ENCODE measurements around the genes STK4, SEMG2 and DBNDD2.

DNA sequence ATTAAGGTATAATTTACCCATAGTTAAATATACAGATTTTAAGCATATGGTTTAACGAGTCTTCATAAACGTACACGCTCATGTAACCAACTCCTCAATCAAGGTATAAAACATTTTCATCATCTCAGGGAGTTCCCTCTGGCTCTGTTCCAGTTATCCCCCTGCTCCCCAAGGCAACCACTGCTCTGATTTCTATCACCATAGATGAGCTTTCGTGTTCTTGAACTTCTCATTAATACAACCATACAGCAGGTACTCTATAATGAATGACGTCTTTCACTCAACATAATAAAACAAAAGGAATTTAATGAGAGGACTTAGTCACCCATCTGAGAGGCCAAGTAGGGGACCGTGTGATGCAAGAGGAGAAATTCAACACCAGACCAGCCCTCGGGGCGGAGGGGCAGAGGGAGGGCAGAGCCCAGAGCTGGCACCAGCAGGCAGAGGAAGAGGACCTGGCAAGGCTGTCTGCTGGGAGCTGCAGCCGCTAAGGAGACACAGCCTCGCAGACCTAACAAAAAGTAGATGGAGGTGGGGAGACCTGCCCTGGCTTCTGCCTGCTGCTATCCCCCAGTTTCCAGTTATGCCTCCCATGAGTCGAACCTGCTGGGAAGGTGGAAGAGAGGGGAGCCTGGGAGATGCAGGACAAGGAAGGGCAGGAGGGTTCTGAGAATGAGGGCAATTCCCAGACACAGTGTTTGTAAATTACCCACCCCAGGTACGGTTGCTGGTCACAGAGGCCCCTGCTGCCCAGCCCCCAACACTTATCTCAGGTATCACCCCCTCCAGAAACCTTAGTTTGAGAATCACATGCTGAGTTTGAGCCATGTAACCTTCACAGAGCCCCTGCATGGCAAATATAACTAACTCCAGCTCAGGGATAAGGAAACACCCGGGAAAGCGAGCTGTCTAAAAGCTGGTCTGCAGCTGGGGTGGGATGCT, 13.8 kb downstream of the CCN5 start:
- RRBS, result no CpG with 5 or more reads among the region's 14 CpGs

DNA sequence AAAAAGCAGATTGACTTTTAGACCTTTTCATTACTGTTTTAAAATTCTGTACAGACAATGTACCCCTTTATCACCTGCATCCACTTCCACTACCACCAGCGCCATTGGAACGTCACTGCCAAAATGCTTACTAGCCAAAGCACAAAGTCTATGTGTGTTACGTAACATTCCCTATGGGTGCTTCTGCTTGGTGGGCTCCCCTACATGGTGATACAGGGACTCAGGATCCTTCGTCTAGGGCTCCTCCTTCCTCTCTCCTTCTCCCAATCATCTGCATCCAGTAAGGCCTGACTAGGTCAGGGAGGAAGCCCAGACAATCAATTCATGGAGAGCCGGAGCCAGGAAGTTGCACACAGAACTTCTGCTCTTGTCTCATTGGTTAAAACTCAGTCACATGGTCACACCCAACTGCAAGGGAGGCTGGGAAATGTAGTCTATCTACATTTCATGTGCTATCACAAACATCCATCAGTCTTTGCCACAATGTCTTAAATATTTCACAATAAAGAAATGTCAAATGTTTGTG, 9.5 kb upstream of the KCNK15 start:
- RRBS, result no CpG with 5 or more reads among the region's 5 CpGs

GRCh38 chr20:44942244-44943474, 17.5 kb downstream of the TOMM34 start:
- RRBS, result no CpG with 5 or more reads among the region's 7 CpGs

GRCh38 chr20:44966163-44967261, at the start of gene STK4:
Gene STK4, plus strand, starts transcription at chr20:44966512.
- RRBS, result 1% methylated on average over 31 of the region's 65 CpGs

GRCh38 chr20:44983432-44983662, 17.0 kb downstream of the STK4 start:
- RRBS, result no CpG with 5 or more reads among the region's 2 CpGs

- RRBS, result no CpG with 5 or more reads among the region's 7 CpGs
Measured at GRCh38 chr20:45000239-45000551, 33.9 kb downstream of the STK4 start.

GRCh38 chr20:45088912-45089196, 12.1 kb downstream of the KCNS1 start:
- RRBS, result no CpG with 5 or more reads among the region's 2 CpGs

DNA sequence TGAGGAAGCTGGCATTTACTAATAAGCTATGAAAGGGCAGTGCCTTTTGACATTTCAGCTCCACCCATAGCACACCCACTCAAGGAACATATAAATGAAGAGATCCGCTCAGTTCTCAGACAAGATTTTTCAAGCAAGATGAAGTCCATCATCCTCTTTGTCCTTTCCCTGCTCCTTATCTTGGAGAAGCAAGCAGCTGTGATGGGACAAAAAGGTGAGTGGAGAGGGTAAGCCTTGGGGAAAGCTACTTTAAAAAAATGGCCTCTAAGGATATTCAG, at the start of gene SEMG2:
SEMG2 (plus strand) TSS at position 122 of the 278 bp plus-strand sequence.
- RRBS, result no CpG with 5 or more reads among the region's 1 CpG

GRCh38 chr20:45230563-45231056, 9.4 kb downstream of the SEMG2 start:
- RRBS, result no CpG with 5 or more reads among the region's 11 CpGs

DNA sequence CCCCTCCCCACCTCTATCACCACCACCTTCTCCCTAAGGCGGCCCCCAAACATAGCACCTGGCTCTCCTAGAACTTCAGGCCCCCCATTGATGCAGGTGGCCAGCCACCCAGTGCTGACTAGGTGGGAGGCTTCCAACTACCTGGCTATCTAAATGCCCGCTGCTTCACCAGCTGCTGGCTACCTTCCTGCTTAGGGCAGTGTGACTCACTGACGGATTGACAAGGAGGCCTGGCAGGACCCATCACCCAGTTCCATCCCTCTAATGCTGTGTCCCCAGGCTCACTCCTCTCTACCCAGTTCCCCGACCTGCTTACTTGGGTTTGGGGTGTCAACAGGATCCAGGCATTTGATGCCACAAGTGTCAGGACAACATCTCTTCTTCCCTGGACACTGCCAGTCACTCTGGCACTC, 1.1 kb downstream of the SLPI start:
- RRBS, result no CpG with 5 or more reads among the region's 4 CpGs

DNA sequence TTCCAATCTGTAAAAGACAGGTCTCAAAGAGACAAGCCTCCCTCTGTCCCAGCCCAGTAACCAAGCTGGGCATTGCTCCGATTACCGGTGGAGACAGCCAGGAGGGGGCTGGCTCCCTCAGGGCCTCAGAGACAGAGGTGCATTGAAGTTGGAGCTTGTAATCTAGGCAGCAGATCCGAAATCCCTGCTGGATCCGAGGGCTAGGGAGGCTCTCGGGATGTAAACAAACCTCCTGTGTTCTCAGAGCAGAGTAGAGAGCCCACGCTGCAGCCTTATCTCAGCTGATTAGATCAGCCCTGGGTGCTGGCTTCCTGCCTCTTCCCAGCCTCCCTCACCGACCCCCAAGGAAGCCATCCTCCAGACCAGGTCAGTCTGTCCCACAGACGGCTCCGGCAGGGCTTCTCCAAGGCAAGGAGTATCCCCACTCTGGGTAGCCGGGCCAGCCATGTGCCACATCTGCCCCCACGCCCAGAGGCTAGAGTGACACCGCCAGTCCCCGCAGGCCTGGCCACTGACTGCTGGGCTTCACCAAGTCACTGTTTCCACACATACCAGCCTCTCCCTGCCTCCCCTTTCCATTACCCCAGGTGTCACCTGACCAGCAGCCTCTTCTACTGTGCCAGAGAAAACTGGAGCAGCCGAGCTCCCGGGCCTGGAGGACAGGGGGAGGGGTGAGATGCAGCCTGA, 6.2 kb downstream of the SDC4 start:
- RRBS, result no CpG with 5 or more reads among the region's 15 CpGs

GRCh38 chr20:45347372-45348261, 607 bp downstream of the SDC4 start:
- RRBS, result 1% methylated on average over 20 of the region's 39 CpGs

- RRBS, result no CpG with 5 or more reads among the region's 8 CpGs
Measured at GRCh38 chr20:45361786-45362371, 1.1 kb upstream of the SYS1 start.

- RRBS, result no CpG with 5 or more reads among the region's 10 CpGs
Measured at GRCh38 chr20:45407726-45408434, at the start of gene DBNDD2. Gene DBNDD2, plus strand, starts transcription at chr20:45408289.

- RRBS, result no CpG with 5 or more reads among the region's 3 CpGs
Measured at GRCh38 chr20:45426504-45426997, 10.6 kb downstream of the PIGT start.

DNA sequence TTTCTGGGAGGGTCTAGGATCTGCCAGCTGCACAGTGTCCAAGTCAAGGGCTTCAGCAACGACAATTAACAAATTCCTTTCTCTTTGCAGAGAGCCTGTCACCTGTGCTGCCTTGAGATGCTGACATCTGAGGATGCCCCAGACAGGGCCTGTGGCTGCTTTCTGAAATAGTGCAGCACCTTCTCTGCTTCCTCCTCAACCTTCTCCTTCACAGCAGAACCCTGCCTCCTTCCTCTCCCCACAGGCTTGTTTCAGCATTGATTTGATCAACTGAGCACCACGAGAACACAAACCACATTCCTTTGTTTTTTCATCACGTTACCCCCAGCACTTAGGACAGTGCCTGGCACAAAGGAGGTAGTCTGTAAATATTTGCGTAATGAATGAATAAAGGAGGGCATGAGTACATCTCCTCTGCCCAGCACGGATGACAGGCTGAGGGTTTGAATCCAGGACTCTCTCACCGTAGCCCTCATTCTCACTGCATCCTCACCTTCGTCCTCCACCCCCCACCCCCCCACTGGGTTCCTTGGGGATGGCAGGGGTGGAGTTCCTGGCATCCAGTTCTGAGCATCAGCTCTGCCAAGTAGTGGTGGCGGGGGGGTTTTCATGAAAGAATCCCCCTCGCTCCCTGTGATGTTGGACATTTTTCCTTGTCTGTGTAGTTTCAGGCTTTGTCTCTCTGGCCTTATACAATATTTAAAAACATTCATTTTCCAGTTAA, 21.2 kb upstream of the WFDC2 start:
- RRBS, result no CpG with 5 or more reads among the region's 9 CpGs

DNA sequence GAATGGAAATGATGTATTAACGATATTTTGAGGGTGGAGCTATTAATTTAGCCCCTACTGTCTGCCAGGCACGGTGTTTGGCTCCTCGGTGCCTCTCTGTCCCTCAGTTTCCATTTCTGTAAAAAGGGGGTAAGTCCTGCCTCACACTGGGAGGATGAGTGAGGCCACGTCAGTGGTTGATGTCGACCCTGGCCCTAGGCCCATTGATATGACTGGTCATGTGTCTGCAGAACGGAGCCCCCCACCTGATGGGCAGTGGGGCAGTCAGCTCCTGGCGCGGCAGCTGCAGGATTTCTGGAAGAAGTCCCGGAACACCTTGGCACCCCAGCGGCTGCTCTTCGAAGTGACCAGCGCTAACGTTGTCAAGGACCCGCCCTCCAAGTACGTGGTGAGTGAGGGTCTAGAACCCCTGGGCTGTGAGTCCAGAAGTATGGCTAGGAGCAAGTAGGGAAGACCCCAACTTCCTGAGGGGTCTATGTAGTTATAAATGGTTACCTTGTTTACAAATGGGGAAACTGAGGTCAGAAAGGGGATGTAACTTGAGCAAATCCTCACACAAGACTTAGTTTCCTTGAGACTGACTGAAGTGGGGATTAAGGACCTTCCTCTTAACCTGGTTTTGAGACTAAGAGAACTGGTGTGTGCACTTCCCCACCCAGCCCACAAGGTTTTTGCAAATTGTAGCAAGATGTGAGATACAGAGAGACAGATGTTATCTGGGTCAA, 1.3 kb downstream of the SNX21 start:
- RRBS, result no CpG with 5 or more reads among the region's 15 CpGs

DNA sequence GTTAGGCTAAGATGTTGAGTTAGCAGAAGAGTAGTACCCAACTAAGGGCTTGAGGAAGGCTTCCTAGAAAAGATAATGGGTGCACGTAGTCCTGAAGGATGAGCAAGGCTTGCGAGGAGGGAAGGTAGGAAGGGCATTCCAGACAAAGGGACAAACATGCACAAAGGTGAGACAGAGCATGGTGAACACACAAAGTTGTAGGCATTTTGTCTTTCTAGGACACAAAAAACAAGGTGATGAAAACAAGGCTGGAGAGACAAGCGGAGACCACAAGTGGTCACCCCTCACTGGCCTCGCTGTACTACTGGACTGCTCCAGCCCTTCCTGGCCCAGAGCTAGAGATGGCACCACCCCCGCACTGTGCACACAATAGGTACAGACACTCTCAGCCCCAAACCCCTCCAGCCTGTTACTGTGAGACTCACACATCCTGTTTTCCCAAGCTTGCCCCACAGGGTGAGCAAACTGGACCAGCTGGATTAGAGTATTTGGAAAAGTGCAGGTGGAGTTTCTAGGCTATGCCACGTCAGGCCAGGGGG, 8.5 kb upstream of the ZSWIM1 start:
- RRBS, result no CpG with 5 or more reads among the region's 6 CpGs

DNA sequence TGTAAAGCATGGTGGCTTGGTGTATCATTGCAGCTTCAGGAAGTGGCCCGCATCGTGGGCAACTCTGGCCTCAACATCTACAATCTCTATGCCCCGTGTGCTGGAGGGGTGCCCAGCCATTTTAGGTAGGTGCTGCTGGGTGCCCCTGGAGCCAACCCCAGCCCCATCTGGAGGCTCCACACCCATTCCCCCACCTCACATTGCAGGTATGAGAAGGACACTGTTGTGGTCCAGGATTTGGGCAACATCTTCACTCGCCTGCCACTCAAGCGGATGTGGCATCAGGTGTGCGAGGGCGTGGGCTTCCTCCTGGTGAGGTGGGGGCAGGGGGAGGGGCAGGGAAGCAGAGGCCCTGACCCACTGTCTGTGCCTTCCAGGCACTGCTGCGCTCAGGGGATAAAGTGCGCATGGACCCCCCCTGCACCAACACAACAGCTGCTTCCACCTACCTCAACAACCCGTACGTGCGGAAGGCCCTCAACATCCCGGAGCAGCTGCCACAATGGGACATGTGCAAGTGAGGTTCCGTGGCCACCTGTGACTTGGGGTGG, 3.6 kb downstream of the CTSA start:
- RRBS, result no CpG with 5 or more reads among the region's 14 CpGs

- RRBS, result no CpG with 5 or more reads among the region's 11 CpGs
Measured at GRCh38 chr20:45919630-45920463, 7.9 kb upstream of the PLTP start.